SJCRH30 (cell line): ENCODE measurements around a stretch of chr5.

DNA sequence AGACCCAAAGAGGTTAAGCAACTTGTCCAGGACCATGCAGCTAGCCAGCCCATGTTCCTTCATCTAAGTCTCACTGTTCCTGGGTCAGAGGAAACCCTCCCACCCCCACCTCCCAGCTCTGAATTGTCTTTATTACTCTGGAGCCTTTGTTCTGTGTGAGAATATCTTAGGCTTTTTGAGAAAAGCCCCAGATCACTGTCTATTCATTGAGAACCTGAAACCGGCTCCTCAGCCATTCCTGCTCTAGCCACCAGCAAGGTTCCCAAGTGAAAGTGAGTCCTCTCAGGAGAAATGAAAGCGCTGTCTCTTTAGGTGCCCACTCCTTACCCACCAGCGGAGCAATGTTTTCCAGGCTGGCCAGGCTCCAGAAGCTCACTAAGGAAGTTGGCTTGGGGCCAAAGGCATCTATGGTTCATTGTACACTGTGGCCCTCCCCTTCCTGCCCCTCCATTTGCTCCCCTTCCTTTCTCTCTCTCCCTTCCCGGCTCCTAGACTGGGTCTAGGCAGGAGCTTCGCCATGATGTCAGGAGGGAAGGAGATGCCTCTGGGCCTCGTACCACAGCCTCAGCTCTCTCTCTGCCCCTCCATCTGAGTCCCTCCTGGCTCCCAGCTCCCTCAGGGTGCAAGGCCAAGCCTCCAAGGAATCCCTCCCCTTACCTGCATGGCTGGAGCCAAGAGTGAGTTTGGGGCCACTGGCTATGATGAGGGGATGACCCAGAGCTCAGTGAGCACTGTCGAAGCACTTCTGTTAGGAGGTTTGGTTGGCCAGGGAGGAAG is 1.1 kb upstream of the GABRP start:
- RAMPAGE, long total RNA = no peak

DNA sequence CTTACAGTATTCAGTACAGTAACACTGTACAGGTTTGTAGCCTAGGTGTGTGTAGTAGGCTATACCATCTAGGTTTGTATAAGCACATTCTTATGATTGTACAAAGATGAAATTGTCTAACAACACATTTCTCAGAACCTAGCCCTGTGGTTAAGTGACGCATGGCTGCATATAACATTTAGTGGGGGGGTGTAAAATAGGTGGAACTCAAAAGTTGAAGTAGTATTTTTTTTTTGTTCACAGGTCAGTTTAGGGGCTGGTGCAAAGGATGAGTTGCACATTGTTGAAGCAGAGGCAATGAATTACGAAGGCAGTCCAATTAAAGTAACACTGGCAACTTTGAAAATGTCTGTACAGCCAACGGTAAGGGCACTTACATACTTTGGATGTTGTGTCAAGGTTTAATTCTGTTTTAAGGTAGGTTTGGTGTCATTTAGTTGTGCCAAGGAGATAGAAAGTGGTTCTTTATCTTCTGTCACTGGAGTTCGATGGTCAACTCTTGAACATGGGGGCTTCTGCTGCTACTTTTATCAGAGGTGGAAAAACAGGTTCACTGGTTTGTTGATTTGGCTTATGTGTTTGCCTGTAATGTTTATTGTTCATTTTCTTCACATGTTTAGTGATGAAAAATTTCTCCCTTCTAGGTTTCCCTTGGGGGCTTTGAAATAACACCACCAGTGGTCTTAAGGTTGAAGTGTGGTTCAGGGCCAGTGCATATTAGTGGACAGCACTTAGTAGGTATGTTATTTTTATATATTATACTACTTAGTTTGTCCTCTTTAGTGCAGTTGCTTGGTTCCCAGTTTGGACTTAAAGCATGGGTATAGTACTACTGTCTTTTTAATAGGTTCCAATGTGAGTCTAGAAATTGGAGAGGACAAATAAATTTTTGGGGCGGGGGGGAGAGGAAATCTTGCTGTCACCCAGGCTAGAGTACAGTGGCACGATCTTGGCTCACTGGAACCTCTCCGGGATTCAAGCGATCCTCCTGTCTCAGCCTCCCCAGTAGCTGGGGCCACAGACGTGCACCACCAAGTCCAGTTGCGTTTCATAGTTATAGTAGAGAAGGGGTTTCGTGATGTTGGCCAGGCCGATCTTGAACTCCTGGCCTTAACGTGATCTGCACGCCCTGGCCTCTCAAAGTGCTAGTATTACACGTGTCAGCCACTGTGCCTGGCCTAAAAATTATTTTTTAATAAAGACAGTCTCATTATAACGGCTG is 3.8 kb downstream of the NPM1 start:
- RAMPAGE, long total RNA = no peak

- RAMPAGE, long total RNA = no peak
Observed at GRCh38 chr5:171667612-171668431, 117.8 kb upstream of the SMIM23 start.

GRCh38 chr5:171701150-171701476 is 84.5 kb upstream of the SMIM23 start:
- RAMPAGE, long total RNA = no peak

DNA sequence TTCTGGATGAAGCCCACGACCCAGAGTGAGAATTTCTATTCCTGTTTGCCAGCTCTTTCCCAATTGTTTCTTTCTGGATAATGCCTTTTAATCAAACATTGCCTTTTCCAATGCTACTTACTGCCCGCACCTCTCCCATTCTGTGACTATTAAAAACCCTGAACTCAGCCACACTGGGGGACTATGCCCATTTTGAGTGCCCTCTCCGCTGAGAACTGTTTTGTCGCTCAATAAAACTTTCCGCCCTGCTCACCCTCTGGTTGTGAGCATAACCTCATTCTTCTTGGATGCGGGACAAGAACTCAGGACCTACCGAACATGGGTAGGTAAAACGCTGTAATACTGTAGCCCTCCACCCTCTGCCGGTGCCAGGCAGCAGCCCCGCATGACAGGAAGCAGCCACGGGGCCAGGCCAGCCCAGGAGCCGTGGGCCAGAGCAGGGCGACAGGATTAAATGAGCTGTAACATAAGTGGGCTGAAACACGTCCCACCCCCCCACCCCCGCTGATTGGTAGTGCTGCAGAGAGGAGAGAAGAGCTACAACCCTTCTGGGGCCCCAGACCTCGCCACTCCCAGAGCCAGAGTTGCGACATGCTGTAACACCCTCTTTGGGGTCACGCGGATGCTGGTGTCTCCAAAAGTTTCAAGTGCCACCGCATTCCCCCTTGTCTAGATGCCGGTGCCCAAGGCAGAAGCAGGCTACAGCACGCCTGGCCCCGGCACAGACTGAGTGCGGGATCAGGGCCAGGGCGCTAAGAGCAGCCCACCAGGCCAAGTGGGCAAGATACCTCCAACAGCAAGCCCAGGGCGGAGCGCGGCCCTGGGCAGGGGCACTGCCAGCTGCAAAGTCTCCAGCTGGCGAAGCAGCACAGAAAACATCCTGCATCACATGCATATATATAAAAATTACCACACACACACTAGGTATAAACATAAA is 81.9 kb downstream of the FBXW11 start:
- RAMPAGE, long total RNA = no peak

- RAMPAGE, long total RNA = no peak
Observed at GRCh38 chr5:172402718-172403842, 51.2 kb downstream of the SH3PXD2B start.

DNA sequence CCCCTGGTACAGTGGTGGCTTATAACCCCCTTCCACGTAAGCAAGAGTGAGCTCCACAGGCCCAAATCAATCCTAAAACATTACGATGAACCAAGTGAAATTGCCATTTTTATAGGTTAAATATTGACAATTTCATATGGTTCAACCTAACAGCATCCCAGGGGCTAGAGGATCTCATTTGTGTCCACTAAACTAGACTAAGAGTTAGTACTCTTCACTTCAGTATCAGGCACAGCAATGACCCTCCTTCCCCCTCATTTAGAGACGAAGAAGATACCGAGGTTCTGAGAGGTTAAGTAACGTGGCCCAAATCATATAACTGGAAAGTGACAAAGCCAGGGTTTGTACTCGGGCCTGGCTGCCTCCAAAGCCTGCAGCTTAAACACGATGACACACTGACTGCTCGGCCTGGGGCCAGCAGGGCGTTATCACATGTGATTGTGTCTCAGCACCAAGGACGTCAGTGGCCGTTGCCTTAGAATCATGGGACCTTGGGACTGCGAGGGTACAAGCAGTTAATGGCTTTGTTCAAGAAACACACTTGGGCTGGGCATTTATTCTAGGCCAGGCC is 13.3 kb downstream of the SH3PXD2B start:
- RAMPAGE, long total RNA = no peak

- RAMPAGE, long total RNA = no peak
Observed at GRCh38 chr5:172487633-172488262, 33.4 kb upstream of the SH3PXD2B start.

DNA sequence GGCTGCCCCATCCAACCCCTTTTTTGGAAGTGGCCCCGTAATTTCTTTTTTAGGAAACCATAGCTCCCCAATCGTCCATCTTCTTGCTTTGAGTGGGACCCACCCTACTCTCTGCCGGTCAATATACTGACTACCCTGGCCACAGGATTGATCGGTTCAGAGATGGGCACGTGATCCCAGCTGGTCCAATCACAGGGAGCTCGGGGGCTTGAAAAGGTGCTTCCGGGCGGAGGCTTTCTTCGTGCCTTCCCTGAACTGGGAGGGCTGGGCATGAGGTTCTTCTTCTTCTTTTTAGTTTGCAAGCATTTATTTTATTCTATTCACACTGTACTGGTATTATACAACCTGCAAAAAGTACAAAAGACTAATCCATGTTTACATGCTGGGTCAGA is 78.8 kb upstream of the SH3PXD2B start:
- RAMPAGE, long total RNA = no peak

DNA sequence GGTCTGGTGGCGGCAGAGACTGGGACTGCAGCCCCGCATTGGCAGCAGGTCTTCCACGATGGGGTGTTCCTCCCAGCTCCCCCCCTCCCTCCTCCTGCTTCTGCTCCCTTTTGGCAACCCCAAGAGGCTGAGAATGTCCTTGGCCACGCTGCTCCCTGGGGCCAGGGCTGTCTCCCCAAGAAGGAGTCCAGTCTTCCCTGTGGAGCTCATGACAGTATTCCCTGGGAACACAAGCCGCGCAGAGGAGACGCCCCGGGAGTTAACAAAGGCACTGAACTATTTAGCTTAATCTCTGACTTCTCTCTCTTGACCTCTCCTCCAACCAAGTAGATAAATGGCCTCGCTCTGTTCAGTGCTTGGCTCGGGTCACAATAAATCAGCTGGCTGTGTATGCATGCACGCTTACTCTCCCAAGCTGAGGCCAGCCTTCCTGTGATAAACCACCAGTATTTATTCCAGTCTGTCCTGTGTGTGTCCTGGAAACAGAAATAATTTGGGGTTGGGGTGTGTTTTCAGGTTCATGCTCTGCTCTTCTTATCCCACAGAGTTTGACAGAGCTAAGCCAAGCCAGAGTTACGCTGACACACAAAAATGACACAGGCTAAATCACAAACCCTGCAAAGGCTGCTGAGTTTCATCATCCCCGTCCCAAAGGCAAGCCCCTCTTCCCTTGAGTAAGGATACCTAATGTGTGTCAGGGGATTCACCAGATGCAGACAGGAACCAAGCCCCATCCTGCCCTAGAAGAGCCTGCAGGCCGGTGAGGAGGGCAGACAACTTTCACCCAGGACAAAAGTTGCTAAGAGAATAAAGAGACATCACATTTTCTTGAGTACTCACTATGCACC is 83.8 kb upstream of the NEURL1B start:
- RAMPAGE, long total RNA = no peak

- RAMPAGE, long total RNA = no peak
Observed at GRCh38 chr5:172597481-172598642, 43.2 kb upstream of the NEURL1B start.

DNA sequence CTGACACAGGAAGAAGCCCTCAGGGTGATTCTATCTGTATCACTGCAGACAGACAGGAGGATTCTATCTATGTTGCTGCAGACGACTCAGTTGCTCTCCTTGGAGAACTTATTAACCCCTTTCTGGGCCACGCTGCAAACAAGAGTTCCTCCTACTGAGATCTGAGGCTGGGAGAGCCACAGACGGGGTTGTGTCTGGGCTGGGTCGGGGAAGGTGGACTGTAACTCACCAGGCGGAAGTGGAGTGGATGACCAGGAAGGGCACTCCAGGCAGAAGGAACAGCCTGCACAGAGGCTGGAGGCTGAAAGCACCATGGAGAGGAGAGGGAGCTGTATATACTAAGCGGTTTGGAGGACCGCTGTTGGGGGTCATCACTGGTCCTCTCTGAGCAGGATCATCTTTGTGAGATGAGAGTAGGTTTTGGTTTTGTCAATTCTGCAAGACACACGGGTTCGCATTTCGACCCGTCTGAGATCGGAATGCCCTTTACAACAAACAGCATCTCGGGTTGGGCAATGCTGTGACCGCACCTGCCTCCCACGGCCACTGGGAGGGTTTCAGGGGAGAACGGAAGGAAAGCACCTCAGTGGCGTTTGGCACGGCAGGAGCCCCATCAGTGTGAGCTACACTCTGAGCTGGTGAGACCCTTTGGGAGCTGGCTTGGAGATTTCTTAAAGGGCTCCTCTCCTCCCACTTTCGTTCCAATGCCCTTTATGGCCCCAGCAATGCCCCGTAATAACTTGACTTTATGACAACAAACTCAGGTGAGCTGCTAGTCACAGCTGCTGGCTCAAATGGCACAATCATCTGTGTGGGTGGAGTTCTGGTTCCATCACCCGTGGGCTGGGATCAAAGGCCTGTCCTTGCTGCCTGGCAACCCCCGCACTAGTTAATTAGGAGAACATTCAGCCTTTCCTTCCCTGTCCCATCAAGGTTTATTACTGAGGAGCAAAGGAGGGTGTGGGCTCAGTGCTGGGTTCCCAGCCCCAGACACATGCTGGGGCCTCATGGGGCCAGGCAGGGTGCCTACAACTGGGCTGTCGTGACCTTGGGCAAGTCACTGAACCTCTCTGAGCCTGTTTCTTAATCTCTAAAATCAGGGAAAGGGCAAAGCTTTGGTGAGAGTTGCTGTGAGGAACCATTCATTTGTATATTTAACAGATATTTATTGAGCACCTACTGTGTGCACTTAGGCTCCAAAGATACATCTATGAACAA is 18.6 kb upstream of the NEURL1B start:
- RAMPAGE, long total RNA = no peak

GRCh38 chr5:172647355-172648009 is 6.4 kb downstream of the NEURL1B start:
- RAMPAGE, long total RNA = no peak

DNA sequence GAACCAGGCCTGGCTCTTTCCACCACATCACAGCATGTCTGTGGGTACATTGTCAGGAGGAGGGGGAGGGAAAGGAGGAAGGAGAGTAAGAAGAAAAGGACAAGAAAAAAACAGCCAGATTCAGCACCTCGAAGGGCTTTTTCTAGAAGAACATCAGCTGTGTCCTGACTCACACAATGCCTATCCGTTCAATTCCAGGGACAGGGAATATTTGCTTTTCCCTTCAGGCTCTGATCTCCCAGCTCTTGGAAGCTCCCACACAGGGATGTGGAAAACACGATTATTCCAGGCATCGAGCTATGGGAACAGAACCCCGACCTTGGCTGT is 54.1 kb downstream of the NEURL1B start:
- RAMPAGE, long total RNA = no peak

GRCh38 chr5:172746538-172747270 is 24.3 kb downstream of the DUSP1 start:
- RAMPAGE, long total RNA = no peak

- RAMPAGE, long total RNA = no peak
Observed at GRCh38 chr5:172779799-172780274, 8.8 kb upstream of the DUSP1 start.

GRCh38 chr5:172835703-172835975 is 1.6 kb downstream of the ERGIC1 start:
- RAMPAGE, long total RNA = no peak

DNA sequence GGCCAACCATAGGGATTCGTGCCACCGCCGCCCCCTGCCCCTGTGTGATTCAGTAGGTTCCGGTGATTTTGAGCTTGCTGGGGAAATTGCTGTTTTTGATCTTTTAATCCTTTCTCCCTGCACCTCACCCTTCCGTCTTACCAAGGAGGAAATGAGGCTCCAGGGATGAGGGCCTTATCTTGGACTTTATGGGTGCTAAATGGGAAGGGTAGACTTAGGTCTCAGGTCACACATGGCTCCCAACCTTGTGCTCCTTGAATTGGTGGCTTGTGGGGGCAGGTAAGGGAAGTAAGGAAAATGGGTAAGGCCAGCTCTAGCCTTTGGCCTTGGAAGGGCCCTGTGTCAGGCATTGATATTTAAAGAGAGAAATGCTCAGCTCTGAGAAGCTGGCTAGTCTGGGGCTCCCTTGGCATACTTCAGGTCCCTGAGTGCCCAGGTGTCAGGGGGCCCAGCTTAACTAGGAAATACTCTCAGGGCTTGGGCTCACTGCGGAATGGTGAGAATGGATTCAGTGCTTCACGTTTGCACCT is 2.0 kb downstream of the ERGIC1 start:
- RAMPAGE, long total RNA = no peak

DNA sequence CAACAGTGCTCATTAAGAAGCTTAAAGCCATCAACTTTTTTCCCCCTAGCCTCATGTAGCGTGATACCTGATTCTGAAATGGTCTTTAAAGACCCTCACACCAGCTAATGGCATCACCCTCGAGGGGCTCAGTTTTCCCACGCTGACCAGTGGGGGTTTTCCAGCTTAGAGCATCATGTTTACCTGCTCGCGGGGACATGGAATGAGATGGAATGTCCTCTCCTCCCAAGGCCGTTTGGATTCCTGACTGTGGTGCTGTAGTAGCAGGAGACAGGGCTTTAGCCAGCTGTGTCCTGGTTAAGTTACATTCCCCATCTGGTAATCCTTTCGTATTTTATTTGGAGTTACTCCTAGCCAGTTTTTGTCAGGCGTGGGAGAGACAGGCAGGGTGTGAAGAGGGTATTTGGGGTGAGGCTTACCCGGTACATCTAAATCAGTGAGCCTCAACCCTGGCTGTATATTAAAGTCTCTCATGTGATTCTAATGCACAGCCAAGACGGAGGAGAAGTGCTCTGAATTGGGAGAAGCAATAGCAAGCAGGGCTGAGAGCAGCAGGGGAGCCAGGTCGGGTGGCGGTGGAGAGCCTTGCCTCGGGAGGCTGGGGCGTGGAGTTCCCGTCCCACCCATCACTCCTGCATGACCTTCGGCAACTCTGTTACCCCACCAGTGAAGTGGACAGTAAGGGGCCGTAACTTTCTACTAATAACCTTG is 6.1 kb downstream of the ERGIC1 start:
- RAMPAGE, long total RNA = no peak

GRCh38 chr5:172881612-172882705 is 47.9 kb downstream of the ERGIC1 start:
- RAMPAGE, long total RNA = no peak